Jejunum (tissue), 1 donor: ENCODE measurements around the genes HELZ2 and TPD52L2.

- PRO-cap, result no peak
Observed at GRCh38 chr20:62935731-62936541, 2.0 kb upstream of the GID8 start.

DNA sequence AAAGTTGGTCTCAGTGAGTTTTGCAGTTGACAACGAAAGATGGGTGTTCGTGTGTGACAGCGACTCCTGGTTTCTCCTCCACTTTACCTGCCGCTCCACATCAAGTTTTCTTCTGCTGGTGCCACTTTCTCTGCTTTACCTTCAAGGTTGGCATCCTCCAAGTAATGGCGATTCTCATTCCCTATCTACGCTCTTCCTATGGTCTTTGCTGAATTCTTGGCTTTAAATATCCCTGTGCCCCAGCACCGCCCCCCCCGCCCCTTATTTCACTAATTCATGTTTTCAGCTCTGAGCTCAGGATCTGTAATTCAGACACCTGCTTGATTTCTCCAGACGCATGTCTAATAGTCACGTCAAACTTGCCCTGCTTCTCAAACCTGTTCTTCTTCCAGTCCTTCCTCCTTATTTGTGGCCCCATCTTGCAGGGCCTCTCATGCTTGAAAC is 1.2 kb downstream of the GID8 start:
- PRO-cap, result no peak

DNA sequence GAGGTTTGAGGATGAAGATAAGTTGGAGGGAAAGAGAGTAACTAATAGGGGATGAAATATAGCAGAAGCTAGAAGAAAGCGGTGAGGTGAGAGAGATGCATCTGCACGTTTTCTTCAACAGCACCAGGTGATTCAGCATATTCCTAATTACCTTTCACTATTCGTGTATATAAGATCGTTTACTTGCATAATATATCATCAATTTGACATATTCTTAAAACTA is 5.9 kb upstream of the SLC17A9 start:
- PRO-cap, result no peak

GRCh38 chr20:63276240-63276788 is 3.7 kb downstream of the ARFGAP1 start:
- PRO-cap, result no peak

GRCh38 chr20:63432592-63432992 is 39.9 kb downstream of the KCNQ2 start:
- PRO-cap, result no peak

DNA sequence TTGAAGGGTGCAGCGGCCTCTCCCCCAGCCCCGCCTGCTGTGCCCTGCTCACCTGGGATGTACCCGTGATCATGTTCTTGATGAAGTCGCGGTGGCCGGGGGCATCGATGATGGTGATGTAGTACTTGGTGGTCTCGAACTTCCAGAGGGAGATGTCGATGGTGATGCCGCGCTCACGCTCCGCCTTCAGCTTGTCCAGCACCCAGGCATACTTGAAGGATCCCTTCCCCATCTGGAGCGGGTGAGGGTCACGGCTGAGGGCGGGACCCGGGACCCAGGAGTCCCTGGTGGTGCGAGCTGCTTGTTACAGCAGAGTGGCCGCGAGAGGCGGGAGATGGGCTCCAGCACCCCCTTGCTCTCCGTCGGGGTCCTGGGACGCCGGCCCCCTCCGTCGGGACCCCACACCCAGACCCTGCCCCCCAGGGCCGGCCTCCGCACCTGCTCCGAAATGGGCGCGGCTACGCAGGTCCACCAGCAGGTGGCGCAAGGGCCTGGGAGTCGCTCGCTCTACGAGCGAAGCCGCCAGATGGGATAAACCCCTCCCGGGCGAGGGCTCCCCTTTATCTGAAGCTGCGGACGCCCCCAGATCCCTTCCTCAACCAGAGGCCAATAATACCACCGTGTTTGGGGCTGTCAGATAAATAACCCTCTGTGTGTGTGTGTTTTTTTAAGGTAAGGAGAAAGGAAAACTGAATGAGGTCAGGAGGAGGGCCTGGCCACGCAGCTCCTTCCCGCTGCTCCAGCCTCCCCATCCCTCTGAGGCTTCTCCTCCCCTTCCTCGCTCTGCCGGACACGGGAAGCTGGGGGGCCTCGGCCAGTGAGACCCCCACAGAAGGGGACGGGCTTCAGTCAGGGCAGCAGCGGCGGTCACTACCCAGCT is 2.8 kb downstream of the EEF1A2 start:
- PRO-cap, result no peak

DNA sequence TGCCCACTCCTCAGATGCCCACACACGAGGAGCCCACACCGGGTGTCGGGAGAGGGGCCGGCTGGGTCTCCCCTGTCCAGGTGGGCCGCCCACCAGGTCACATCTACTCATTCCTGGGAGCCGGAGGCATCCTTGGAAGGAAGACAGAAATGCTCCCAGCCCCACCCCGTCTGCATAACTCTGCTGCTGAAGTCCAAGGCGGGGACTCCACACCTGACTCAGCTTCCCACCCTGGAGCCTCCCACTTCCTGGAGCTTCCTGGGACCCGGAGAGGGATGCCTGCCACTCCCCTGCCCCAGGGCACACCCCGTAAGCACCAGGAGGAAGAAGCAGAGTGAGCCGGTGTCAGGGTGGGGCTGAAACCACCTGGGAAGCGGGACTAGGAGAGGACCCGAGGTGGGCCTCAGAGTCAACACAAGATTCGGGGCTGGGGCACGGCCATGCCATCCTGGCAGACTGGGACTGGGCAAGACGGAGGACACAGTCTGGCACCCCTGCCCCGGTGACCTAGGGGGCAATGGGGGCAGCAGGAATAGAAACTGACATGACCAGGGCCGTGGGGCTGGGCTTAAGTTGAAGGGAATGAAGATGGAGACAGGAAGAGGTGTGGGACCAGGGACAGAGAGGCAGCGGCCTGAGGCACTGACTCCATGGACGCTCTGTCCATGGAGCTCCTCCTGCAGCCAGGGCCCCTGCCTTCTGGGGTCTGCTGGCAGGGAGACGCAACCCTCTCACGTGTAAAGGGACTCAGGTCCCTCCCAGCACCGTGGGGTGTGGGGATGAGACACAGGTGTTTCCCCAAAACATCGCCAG is 2.3 kb downstream of the SRMS start:
- PRO-cap, result bidirectional peak, plus-strand start at position 332 of the sequence, minus-strand start at position 172 of the sequence

DNA sequence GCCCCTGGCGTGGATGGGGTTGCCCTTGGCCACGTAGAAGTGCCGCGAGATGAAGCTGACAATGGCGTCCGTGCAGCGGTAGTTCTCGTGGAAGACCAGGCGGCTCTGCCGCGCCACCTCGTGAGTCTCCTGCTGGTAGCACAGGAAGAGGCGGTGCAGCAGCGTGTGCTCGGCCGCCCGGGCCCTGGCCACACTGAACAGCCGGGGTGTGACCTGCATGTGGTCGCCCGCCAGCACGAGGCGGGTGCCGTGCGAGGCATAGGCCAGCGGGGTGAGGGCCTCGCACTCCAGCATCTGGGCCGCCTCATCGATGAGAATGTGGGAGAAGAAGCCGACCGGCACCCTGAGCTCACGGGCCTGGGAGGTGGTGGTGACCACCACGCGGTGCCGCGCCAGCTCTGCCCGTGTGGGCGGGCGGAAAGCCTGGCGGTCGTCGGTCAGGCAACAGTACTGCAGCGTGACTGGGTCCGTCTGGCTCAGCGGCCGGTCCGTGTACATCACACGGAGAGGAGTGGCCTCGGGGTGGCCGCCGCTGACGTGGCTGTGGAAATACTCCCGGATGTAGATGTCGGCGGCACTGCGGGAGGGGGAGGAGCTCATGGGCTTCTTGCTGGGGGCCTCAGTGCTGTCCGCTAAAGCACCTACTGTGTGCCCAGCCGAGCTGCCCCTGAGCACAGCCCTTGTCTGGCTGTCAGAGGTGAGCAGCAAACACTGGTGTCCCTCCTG is 6.8 kb downstream of the HELZ2 start:
- PRO-cap, result bidirectional peak, plus-strand start at position 564 of the sequence, minus-strand start at position 463 of the sequence

DNA sequence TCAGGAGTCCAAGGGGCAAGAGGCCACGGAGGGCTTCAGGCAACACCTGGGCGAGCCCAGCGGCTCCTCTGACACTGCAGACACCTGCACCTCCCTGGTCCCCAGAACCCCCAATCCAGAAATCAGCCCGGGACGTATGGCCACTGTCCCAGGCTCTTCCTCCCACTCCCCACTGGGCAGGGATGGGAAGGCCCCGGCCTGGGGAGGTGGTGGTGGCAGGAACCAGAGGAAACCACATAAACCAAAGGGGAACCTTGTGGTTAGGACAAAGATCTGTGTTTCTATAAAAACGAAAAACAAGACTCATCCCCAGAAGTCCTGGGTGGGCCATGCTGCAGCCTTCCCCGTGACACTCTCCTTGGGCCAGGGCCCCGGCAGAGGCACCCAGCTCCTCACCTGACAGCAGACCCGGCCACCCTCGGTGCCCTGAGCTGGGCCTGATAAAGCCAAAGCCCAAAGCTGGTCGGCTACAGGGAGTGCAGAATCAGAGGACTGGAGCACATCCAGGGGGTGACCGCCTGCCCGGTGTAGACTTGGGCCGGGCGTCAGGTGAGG is 6.2 kb downstream of the HELZ2 start:
- PRO-cap, result no peak

GRCh38 chr20:63568382-63568932 is 5.6 kb downstream of the HELZ2 start:
- PRO-cap, result no peak

DNA sequence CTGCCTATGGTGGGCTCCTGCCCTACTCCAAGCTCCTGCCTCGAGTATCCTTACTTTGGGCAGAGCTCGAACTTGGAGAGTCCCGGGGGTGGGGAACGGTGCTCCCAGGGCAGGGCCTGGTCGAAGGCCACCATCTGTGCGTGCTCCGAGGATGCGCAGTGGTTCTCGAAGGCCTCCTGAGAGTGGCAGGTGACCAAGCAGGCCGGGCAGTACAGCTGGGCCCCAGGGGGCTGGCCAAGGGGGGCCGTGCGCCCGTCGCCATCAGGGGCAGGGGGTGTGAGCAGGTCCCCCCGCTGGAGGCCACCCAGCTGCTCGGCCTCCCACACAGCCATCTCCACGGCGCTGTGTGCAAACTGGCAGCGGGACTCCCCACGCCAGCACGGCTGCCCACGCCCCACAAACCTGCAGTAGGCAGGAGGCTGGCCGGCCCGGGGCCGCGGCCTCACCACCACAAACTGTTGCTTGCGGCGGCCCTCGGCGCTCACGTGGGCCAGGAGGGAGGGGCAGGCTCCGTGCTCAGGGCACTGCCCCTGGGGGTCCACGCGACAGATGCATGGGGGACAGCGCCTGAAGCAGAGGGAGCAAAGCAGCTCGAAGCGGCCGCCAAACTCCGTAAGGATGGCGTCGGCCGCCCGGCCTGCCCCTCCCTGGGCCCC is 1.9 kb downstream of the HELZ2 start:
- PRO-cap, result no peak

GRCh38 chr20:63572804-63573174 is 1.2 kb downstream of the HELZ2 start:
- PRO-cap, result no peak

DNA sequence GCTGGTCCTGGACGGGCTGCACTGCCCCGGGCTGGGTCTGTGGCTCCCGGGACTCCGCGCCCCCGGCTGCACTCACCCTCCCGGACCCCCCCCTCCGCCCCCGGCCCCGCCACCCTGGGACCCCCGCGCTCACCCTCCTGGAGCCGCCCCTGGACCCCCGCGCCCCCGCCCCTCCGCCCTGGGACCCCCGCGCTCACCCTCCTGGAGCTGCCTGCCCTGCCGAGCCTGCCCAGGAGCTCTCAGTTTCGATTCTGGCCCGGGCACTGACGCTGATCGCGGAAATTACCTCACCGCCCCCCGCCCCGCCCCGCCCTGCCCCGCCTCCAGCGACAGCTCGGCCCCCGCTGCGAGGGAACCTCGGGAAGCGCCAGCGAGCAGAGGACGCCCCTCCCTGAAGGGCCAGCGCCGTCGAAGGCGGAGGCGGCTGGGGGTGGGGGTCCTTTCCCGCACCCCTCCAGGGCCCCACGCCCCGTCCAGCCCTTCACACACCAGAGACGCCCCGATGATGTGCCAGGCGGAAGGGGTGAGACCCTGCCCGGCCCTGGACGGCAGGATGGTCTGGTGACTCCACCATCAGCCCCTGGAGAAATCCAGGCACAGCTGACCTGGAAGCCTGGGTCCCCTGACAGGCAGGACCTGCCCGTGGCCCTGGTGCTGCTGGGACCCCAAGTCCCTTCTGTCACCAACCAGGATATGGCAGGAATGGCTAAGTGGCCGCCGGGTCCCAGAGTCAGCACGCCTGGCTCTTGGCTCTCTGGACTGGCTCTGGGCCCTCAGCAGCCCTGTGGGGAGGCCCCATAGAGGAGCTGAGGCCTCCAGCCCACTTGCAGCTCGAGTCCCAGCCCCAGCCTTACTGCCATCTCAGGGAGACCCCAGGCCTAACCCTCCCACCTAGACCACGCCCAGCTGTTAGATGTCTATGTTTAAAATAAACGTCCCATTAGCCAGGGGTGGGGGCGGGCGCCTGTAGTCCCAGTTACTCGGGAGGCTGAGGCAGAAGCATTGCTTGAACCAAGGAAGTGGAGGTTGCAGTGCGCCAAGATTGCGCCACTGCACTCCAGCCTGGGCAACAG is at the start of gene HELZ2:
Gene HELZ2, minus strand, starts transcription at position 253 of the 1,073 bp plus-strand sequence.
- PRO-cap, result bidirectional peak, plus-strand start at position 344 of the sequence, minus-strand start at position 253 of the sequence

DNA sequence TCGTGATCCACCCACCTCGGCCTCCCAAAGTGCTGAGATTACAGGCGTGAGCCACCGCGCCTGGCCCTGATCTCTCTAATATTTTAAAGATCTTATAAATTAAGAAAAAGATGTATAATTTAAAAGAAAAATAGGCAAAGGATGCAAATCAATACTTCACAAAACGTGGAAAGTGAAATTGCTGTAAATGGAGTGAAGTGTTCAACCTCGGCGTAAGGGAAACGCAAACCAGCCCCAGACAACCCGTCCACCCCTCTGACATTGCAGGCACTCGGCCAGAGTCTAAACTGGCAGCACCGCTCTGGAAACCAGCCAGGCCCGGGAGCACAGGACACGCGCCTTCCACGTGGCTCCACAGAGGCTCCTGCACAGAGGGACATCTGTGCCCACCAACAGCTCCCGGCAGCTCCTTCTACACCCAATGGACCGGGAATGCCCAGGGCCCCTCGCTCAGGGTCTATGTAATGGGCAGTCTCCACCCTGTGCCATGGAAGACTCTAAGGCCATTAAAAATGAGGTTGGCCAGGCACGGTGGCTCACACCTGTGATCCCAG is 3.2 kb upstream of the HELZ2 start:
- PRO-cap, result unidirectional peak, minus-strand start at position 257 of the sequence

- PRO-cap, result bidirectional peak, plus-strand start at chr20:63687015, minus-strand start at chr20:63686849; bidirectional peak, plus-strand start at chr20:63687252, minus-strand start at chr20:63687129
Observed at GRCh38 chr20:63686298-63687397, 9.8 kb upstream of the TNFRSF6B start.

- PRO-cap, result no peak
Observed at GRCh38 chr20:63767532-63767940, 28.0 kb downstream of the SLC2A4RG start.

DNA sequence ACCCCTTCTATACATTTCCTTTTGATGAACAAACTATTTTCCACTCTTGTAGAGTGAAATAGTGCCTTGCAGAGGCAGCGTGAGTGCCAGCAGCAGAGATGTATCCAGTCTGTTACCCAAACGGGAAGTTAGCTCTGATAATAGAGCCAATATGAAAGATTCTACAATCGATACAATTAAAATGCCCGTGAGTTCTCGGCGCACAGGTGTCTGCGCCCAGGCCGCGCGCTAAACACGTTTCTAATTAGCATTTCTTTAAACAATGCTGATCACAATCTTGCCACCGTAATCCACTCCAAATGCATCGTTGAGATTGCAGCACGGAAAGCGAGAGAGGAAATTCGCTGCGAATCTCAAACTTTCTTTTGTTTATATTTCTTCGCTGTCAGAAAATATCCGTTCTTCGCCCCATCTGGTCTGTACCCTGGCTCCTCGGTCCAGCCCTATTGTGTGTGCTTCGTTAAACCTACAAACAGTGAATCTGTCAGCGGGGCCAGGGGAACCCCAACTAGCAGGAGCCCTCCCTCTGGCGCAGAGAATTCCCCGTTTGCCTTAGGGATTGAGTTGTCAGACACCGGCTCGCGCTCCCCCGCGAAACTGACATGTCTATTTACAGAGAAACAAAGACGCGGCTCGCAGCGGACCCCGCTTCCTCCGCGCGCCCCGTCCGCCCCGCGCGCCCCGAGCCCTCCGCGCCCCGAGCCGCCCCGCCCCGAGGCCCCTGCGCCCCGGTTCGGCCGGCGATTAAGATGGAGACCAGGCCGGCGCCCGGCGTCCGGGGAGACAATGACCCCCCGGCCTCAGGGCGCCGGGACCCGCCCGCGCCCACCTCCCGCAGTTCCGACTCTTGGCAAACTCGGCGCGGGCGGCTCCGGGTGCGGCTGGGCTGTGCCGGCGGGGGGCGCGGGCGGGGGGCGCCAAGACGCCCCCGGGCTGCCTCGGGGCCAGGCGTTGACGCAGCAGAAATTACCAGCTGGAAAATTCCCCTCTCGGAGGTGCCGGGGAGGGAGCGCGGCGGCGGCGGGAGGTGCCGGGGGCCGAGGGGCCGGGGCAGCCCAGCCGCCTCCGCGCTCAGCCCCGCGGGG is 994 bp downstream of the ZBTB46 start:
- PRO-cap, result no peak

DNA sequence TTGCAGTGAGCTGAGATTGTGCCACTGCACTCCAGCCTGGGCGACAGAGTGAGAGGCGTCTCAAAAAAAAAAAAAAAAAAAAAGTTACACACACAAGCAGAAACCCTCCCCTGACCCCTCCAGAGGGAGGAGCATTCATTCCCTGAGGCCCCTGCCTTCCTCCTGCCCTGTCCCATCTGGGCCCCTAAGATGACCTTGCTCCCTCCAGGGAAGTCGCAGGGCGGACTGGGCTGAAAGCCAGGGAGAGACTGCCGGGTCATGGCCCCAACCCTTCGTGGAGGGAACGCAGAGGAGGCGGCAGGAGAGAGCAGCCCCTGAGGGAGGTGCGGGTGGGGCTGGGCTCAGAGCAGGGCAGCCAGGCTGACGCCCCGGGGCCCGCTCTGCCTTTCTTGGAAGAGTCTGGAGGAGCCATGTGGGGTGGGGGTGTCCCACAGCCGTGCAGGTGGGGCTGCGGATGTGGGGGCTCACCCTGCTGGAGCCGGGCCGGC is 15.0 kb upstream of the ZBTB46 start:
- PRO-cap, result no peak

DNA sequence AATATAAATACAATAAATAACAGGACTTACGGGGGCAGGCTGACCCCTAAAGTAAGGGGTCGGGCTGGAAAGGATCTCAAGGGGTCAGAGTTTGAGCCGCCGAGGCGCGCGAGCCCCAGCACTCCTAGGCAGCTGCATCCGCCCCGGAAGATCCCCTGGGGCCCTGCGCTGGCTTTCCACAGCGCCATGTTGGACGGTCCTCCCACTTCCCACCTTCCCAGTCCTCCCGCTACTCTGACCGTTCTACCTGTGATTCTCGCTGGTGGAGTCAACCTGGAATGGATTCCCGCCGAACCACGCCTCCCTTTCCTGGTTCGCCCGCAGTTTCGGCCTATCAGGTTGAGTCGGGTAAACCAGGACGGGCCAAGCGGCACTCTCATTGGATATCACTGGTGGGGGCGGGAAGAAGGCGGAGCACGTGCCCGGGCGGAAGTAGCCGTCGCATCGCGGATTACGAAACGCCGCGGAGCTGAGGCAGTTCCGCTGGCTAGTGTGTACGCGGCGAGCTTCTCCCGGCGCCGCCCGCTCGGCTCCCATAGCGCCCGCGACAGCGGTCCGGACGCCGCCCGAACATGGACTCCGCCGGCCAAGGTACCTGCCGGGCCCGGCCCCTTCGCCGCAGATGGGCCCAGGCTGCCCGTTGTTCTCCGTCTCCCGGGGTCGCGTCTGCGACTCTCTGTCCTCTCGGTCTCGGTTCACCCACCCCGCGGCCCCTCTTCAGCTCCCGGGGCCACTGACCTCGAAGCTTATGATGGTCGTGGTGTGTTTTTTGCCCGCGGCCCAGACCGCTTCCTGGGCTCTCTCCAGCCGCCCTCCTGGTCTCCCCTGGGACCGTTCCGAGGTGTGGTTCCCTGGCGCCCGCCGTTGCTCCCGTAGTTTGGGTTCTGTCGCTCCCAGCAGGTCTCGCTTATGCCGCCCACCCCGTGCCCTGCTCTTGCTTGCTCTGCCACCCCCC is at the start of gene TPD52L2:
Gene TPD52L2, plus strand, starts transcription at position 477 of the 955 bp plus-strand sequence.
- PRO-cap, result bidirectional peak, plus-strand start at position 536 of the sequence, minus-strand start at position 245 of the sequence

DNA sequence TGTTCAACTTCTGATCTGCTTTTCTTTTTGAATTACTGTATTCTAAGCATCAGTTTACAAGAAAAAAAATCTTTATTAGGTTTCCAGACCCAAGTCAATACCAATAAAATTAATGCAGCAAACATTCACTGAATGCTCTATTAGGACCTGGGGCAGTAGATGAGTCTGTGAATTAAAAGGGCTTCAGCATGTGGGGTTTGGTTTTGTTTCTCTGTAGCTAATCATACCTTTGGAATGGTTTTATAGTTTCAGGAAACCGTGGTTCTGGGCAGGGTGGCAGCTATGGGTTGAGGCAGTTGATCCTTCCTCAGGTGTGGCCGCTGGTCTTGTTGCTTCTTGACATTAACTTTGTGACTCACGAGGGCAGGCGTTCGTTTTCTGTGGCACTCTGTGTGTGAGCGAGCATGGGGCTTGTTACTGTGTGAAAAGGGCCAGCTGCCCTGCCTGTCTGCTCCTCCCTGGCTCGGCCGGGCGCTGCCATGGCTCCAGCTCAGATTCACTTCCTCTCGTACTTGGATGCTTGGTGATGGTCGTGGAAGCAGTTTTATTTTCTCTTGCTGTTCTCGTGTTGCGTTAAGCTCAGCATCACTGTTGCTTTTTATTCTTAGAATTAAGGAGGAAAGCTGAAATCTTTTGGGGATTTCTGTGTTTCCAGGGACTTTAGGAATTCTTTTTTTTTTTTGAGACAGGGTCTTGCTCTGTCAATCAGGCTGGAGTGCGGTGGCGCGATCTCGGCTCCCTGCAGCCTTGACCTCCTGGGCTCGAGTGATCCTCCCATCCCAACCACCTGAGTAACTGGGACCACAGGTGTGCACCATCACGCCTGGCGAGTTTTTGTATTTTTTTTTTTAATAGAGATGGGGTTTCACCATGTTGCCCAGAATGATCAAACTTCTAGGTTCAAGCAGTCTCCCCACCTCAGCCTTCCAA is 16.3 kb downstream of the DNAJC5 start:
- PRO-cap, result bidirectional peak, plus-strand start at position 420 of the sequence, minus-strand start at position 319 of the sequence